LHCN-M2 (cell line): ENCODE results near the genes DNAJA2 and ADCY7.

- RAMPAGE, long total RNA = start-site peak on the minus strand at chr16:46973636-46973671, 174 reads
Observed at GRCh38 chr16:46973525-46974158, at the start of gene DNAJA2. Gene DNAJA2, minus strand, starts transcription at chr16:46973674.

- RAMPAGE, long total RNA = no peak
Observed at GRCh38 chr16:46991978-46992412, 18.5 kb upstream of the DNAJA2 start.

DNA sequence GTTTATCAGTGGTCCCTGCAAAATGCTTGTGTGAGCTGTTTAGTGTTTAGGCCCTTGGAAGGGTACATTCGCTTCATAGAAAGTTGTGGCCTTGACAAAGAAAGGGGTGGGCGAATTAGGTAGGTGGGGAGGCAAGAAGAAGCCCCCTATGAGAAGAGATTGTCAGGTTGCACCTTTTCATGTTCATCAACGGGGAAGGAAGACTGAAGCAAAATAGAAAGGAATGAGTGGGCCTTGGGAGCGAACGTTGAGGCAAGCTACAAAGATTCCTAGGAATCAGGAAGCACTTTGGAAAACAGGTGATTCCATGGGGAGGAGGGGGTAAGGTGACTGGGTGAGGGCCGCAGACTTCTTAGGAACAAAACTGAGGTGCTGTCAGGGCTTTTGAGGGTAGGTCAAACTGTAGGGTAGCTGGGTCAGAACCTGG, 614 bp downstream of the ITFG1 start:
- RAMPAGE, long total RNA = no peak

DNA sequence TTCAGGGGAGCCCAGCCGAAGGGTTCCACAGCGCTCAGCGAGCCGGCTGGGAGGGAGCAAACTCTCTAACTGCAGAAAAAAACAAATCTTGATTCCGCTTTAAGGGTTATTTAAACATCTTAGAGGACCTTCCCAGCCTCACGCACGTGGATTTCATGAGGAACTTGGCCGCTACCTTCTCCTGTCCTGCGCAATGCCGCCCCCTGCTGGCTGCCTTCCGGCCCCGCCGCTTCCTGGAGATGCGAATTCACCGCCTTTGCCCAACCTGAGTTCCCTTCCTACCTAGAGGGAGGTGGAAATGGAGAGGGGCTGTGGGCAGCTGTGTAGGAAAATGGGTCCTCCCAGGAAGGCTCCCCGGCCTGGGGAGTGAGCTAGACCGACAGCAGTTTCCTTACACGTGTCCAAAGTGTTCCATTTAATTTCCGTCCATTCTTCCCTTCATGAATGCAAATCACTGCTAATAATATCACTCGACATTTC, 964 bp upstream of the ABCC12 start:
- RAMPAGE, long total RNA = no peak

DNA sequence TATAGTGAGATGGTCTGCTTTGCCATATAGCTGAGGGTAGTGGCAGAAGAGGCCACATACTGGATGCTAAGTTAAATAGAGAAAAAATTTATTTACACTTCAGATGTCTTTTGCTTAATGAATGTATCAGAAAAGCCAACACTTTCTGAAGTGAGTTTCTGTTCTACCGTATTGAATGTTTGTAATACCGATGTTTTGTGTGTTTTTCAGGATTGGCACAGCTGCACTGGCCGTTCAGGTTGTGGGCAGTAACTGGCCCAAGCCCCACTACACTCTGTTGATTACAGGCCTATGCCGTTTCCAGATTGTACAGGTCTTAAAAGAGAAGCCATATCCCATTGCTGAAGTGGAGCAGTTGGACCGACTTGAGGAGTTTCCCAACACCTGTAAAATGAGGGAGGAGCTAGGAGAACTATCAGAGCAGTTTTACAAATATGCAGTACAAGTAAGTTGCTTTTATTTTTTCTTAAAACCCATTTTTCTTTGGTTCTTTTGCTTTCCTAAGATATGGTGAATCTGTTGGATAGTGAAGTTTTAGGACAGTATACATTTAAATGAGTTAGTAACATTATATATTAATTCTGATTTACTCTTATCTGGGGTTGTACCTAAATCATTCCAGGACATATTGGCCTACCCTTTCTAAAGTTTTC, 4.7 kb upstream of the ABCC11 start:
- RAMPAGE, long total RNA = no peak

- RAMPAGE, long total RNA = no peak
Observed at GRCh38 chr16:48339009-48340278, 45.8 kb downstream of the SIAH1 start.

DNA sequence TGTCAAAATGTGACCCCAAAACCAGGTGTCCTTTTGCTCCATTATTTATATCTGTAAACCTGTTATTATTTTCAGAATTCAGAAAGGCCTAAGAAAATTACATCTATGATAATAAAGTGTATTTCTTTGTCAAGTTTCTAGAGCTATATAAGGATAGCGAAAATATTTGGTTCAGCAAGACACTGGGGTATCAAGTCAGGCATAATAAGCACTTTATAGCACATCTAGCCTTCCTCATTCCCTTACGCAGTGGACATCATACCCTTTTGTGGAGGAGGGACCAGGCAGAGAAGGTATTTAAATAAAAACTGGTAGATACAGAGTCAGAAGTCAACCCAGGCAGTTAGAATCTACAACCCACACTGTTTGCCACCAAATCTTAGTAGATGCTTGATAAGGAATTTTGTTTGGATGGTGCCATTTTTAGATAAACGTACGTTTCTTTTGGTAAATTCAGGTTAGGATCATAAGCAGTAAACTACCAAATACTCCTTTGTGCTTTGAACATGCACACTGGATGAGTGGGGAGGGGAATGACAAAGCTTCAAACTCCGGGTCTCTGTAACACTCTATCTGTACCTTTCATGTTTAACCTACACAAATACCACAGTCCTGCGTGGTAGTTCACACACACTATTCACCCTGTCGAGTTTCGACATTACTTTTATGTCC, 28.2 kb downstream of the SIAH1 start:
- RAMPAGE, long total RNA = no peak

- RAMPAGE, long total RNA = no peak
Observed at GRCh38 chr16:48361541-48362398, 23.4 kb downstream of the SIAH1 start.

- RAMPAGE, long total RNA = no peak
Observed at GRCh38 chr16:48536281-48536780, 73.6 kb downstream of the N4BP1 start.

DNA sequence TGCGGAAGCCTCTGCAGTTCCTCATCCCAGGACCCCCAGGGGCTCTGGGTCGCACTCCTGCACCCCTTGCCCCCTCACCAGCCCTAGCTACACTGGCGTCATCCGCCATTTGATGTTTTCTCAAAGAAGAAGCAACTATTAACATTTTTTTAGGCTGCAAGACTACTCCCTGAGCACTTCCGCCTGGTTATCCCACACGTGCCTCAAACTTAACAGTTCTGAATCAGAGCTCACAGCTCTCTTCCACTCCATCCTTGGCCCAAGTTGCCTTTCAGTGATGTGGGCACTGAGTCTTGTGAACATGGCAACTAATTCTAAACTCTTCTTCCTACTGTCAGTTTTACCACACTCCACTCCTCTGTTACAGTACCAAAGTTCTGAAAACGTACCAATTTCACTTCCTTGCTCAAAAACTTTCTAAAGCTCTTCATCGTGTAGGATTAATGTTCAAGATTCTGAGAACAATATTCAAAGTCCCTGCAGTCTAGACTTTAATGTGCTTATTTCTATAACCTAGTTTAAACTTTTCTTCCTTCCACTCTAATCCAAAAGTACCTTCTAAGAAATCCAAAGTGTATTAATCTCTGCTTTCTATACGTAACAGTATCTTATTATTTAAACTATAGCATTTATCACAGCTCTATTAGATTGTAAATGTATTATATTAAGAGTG, 31.6 kb downstream of the N4BP1 start:
- RAMPAGE, long total RNA = no peak

DNA sequence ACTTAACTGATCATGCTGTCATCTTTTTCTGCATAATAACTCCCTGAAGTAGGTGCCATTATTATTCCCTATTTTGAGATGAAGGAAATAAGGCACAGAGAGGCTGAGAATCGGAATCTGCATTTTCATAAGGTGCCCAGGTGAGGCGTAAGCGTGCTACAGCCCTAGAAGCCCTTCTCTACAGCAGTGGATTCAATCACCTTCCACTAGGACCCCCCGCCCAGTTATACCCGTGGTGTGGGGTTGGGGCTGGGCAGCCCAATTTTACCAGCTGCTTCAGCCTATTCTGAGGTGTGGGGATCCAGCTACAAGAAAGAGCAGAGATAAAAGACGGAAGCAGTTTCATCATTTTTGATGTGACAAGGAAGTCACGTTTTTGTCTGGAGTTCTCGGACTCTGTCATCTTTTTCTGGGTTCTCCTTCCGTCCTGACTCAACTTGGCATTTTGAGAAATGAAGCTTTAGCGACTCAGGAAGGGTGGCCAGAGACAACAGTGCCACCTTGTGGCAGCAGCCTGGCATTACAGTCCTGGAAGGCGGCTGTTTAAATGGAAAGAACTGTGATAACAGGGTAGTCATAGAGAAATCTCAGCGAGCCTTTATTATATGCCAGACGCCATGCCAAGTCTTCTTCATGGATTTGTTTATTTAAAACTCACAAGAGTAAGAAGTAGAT, 20.3 kb upstream of the N4BP1 start:
- RAMPAGE, long total RNA = no peak

GRCh38 chr16:49560019-49560710, 186.6 kb downstream of the C16orf78 start:
- RAMPAGE, long total RNA = no peak

DNA sequence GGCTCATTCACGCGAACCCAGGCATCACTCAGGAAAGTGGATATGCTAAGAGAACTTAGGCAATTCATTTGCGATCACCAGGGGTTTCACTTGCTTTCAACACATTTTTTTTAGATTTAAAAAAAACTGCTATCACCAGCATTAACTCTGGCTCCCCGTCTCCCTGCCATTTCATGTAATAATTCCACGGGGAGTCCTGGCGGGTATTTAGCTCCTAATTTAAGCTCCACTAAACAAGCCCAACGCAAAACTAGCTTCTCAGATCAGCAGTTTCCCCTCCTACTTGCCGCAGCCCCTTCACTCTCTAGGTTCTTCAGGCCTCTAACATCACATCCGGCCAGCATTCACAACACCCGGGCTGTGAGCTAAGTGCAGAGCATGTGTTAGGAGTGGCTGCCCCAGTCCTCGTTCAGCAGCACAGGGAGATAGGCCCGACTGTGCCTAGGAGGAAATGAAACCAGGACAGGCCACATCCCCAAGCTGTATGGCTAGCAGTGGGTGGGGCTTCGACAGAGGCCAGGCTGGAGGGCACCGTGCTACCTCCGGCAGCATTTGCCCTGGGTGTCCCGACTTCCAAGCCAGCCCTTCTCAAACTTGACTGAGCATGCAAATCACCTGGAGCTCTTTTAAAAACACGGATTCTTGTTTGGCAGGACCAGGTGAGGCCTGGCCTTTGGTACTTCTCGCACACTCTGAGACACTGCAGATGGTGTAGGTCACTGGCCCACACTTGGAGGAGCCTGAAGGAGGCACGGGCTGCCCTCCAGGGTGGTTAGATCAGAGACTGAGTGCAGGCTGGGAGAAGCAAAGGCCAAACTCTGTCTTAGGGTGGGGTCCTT, 201.8 kb downstream of the C16orf78 start:
- RAMPAGE, long total RNA = no peak

- RAMPAGE, long total RNA = no peak
Observed at GRCh38 chr16:49620178-49620836, 235.6 kb downstream of the ZNF423 start.

GRCh38 chr16:49824946-49825526, 30.9 kb downstream of the ZNF423 start:
- RAMPAGE, long total RNA = no peak

DNA sequence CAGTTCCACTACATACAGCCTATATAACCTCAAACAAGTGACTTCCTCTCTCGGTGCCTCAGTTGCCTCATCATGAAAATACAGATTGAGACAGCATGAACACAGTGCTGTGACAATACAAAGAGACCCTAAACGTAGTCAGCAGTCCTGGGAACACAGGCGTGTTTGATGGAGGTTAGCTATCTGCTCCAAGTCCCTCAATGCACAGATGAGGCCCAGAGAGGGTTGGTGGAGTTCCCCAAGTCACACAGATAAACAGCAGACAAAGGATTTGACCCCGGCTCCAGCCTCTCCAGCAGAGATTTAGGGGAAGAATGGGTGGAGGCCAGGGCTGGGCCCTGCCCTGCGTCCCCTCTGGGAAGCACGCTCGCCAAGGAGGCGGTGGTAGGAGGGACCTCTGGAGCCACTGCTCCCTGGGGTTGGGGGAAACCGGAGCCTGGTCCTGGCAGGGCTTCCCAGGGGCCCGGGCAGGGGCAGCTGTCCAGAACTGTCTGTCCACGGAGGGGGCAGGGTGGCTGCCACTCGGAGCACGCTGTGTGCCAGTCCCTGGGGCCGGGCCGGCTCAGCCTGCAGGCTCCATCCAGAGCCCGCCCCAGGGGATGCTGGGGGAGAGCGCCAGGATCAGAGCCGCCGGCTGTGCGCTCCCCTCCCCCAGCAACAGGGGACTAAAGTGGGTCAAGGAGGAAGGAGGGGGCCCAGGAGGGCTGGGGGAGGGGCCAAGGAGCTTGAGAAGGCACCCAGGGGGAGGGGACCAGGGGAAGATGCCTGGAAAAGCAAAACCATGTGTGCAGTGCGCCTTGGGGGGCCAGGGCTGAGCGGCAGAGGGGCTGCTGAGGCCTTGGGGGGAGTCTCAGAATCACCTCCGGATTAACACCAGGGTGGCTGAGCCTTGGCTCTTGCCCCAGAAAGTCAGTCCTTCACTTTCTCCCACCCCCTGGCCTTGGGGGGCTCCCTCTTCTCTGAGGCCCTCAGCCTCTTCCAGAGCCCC, 21.4 kb downstream of the ZNF423 start:
- RAMPAGE, long total RNA = no peak

GRCh38 chr16:49859072-49860002, 3.4 kb upstream of the ZNF423 start:
- RAMPAGE, long total RNA = no peak

GRCh38 chr16:49883694-49884348, 27.9 kb upstream of the ZNF423 start:
- RAMPAGE, long total RNA = no peak

DNA sequence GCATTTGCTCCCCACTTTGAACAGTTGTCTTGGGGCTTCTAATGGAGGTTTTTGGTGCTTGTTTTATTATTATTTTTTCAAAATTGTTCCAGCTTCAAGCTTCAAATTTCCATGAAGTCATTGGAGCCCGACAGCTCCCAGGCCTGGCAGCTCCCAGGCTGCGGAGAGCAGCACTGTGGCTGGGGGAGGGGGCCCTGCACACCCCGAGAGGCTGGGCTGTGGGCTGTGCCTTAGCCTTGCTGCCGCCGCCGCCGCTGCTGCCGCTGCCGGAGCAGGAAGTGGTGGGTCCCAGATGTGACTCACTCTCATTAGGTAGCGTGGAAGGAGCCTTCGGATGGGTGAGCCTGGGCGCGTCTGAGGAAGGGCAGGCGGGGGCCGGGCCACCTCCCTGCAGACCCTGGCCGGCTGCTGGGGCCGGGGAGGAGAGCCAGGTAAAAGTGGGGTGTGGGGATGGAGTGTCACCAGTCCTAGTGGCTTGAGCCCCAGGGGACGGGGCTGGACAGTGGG, at the start of gene ADCY7:
TSS of gene ADCY7 (plus strand) at position 302 of the 507 bp plus-strand sequence.
- RAMPAGE, long total RNA = no peak

DNA sequence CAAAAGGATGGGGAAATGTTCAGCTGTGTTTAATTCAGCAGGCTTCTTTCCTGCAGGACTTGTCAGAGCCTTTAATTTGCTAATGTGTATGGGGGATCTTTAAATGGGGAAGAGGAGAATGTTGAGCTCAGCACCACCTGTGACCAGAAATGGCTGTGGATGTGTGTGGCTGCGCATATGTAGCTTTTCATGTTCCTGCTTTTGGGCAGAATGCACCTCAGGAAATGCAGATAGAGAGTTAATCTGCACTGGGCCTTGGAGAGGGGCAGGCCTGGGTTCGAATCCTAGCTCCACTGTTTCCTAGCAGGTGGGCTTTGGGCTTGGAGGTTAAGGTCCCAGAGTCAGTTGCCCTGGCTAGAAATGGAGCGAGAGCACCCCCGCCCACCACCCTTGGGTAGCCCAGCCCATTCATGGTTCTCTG, 9.2 kb downstream of the ADCY7 start:
- RAMPAGE, long total RNA = no peak